ENCODE measurements around a stretch of chr22.

DNA sequence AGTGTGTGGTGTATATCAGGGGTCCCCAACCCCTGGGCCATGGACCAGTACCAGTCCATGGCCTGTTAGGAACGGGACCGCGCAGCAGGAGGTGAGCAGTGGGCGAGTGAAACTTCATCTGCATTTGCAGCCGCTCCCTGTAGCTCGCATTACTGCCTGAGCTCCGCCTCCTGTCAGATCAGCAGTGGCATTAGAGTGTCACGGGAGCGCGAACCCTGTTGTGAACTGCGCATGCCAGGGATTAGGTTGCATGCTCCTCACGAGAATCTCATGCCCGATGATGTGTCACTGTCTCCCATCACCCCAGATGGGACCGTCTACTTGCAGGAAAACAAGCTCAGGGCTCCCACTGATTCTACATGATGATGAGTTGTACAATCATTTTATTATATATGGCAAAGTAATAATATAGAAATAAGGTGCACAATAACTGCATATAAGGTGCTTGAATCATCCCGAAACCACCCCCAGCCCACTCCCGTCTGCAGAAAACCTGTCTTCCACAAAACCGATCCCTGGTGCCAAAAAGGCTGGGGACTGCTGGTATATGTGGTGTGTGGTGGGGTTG lies 6.0 kb downstream of the UPK3A start:
- RRBS: no CpG with 5 or more reads among the region's 17 CpGs

GRCh38 chr22:45308682-45309150 lies 1.0 kb upstream of the FAM118A start:
- RRBS: no CpG with 5 or more reads among the region's 11 CpGs

GRCh38 chr22:45330790-45330989 lies 21.0 kb downstream of the FAM118A start:
- RRBS: no CpG with 5 or more reads among the region's 7 CpGs

DNA sequence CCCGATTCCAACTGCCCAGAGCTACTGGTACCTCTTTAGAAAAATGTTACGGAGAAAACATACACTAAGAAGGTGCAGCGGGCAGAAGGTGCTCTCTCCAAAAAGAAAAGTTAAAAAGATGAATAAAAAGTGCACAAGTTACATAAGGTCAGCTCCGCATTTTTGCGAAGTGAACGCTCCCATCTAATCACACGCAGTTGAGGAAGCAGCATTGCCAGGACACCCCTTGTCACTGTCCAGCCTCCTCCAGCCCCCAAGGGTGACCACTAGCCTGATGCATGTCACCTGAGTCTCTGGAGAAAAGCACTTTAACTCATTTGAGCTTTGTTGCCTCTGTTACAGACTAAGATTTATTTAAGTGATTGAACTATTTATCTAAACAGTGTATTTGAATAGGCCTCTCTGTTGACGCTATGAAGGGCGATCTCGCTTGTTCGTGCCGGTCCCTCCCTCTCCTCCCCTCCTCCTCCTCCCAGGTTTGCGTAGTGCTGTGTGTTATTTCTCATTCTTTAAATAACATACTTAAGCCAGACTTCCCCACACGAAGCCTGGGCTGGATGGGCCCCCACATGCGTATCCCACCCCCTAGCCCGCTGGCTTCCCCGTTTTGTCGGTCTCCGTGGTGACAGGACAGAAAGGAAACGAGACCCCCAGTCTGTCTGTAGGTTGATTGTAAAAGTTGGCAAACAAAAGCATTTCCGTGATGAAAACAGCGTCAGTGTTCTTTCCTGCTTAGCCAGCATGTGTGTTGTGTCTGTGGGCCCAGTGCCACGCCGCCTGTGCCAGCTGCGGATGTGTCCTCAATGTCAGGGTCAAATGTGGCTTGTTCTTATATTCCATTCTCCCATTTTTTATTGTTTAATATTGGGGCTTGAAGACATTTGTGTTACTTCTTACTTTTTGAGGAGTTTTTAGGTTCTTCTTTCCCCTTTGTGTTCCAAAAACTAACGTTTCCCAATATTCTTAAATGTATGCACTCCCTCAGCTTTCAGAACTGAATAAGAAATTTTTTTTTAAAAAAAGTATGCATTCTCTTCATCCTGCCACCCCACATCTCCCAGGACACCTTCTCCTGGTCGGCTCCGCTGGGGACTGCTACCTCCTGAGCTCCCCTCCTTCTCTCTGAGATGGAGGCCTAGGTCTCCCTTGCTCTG lies 27.2 kb downstream of the FAM118A start:
- RRBS: no CpG with 5 or more reads among the region's 28 CpGs

DNA sequence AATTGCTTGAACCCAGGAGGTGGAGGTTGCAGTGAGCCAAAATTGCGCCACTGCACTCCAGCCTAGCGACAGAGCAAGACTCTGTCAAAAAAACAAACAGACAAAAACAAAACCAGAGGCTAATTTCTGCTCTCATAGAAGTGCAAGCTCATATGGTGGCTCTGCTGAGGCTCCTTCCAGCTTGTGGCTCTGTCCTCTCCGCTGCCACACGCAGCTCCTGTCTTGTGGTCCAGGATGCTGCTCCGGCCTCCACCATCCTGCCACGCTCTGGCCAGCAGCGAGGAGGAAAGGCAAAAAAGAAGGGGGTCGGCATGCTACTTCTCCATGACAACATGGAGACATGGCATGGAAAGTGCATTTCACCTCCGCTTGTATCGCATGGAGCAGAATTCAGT lies 19.7 kb downstream of the RIBC2 start:
- RRBS: no CpG with 5 or more reads among the region's 10 CpGs

- RRBS: no CpG with 5 or more reads among the region's 7 CpGs
Measured at GRCh38 chr22:45469492-45470274, 33.0 kb upstream of the FBLN1 start.

GRCh38 chr22:45499612-45500228 lies 3.0 kb upstream of the FBLN1 start:
- RRBS: no CpG with 5 or more reads among the region's 8 CpGs

DNA sequence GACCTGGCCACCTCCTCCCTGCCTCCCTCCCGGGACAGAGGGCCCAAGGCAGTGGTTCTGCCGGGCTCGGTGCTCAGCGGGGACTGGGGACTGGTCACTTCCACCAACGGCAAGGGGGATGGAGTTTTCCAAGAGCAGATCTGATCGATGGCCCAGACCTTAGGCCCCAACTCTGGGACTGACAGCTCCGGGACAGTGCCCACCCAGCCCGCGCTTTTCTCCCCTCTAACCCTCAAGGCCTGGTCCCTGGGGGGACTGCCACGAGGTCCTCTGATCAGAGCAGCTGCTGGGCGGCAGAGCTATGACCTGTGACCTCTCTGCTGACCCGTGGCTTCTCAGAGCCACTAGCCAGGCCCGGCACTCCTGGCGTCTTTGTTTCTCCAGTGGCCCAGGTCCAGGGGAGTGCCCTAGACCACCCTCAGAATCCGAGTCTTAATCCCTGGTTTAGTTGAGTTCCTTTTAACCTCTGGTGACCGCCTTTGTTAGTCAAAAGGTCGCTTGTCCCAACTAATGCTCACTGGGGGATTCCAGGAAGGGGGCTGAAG lies 1.1 kb downstream of the FBLN1 start:
- RRBS: no CpG with 5 or more reads among the region's 17 CpGs

GRCh38 chr22:45533593-45534096 lies 31.0 kb downstream of the FBLN1 start:
- RRBS: no CpG with 5 or more reads among the region's 22 CpGs

- RRBS: no CpG with 5 or more reads among the region's 9 CpGs
Measured at GRCh38 chr22:45535160-45535496, 32.4 kb downstream of the FBLN1 start.

DNA sequence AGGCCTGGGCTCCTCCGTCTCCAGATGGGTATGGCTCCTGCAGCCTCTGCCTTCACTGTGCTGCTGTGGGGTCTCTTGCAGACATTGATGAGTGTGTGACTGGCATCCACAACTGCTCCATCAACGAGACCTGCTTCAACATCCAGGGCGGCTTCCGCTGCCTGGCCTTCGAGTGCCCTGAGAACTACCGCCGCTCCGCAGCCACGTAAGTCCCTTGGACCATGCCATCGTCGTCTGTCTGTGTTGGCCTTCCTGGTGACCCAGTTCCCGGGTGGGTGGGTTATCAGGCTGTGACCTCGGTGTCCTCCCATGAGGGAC lies 47.7 kb downstream of the FBLN1 start:
- RRBS: no CpG with 5 or more reads among the region's 13 CpGs

- RRBS: no CpG with 5 or more reads among the region's 2 CpGs
Measured at GRCh38 chr22:45576581-45576749, 73.8 kb downstream of the FBLN1 start.

DNA sequence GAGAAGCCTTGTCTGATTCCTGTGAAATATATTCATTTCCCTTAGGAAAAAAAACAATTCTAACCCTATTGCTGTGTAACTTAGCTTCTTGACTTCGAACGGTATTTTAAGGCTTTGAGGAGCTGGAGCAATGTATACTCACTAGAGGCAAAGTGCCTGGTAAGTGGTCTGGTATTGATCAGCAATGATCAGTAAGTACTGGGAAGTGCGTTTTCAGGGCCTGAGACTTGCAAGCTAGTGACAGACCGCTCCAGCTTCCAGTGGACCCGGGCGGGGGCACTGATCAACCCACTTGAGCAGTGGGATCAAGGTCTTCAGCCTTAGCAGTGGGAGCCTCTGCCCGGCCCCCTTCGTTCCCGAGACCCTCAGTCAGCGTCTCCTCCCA lies 656 bp upstream of the ATXN10 start:
- RRBS: 34% methylated on average over 3 of the region's 10 CpGs

DNA sequence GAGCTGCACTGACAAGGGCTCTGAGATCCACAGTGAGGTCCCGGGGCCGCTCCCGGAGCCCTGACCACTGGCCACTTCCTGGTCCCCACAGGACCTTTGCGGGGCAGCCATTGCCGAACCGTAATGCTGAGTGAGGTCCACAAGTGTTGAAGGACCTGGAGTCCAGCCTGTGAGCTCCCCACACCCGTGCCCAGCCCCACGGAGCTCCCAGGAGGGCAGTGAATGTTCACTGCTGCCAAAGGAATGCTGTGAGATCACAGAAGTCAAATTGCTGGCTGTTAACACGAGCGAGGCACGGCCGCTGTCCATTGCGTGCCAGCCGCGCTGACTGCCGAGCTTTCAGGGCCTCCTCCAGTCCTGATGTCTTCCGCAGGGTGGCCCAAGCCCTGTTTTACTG lies 70.9 kb downstream of the WNT7B start:
- RRBS: no CpG with 5 or more reads among the region's 17 CpGs

DNA sequence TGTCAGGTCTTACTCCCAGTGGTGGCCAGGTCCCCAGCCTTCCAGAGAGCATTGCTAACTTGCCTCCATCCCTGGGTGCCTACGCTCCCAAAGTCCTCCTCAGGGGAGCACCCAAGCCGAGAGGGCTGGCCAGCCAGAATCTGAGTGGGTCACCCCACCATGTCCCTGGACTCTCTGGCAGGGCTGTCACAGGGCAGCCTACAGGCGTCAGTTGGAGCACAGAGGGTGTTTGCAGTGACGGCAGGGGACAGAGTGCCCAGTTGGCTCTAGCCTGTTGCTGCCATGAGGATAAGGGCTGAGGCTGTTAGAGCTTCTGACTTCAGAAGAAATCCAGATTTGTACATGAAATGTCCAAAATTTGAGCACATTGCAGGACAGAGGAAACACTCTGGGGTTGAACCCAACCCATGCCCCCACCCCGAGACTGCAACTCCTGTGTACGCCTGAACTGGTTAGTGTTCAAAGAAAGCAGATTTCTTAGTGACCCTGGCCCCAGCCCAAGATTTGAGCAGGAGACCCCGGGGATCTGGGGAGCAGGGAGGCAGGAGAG lies 69.1 kb upstream of the WNT7B start:
- RRBS: no CpG with 5 or more reads among the region's 7 CpGs

DNA sequence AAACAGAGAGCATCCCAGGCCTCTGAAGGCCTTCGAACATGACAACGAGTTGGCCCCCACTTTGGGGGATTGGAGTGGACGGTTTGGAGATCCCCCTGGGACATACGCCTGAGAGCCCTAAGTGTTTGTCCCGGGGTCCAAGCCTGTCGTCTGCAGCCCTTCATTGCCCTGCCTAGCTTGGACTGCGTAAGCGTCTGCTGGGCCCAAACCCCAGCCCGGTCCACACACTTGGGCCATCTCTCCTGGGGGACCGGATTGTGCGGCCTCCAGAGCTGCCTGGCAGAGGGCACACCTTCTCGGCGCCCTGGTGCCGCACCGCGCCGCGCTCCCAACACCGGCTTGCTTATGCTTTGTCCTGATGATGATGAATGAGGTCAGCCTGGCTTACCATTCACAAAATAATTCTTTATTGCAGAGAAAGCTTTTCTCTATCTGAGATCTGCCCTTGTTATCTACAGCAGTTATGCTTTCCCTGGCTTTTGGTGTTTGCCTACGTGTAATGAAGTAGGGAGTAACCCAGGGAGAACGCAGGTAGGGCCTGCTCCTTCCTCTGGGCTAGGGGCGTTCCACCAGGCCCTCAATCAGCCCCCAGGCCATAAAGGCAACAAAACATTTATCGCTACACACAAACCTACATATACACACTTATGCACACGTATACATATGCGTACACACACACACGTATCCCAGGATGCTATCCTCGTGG lies 85.9 kb upstream of the PPARA start:
- RRBS: 97% methylated on average over 13 of the region's 27 CpGs

DNA sequence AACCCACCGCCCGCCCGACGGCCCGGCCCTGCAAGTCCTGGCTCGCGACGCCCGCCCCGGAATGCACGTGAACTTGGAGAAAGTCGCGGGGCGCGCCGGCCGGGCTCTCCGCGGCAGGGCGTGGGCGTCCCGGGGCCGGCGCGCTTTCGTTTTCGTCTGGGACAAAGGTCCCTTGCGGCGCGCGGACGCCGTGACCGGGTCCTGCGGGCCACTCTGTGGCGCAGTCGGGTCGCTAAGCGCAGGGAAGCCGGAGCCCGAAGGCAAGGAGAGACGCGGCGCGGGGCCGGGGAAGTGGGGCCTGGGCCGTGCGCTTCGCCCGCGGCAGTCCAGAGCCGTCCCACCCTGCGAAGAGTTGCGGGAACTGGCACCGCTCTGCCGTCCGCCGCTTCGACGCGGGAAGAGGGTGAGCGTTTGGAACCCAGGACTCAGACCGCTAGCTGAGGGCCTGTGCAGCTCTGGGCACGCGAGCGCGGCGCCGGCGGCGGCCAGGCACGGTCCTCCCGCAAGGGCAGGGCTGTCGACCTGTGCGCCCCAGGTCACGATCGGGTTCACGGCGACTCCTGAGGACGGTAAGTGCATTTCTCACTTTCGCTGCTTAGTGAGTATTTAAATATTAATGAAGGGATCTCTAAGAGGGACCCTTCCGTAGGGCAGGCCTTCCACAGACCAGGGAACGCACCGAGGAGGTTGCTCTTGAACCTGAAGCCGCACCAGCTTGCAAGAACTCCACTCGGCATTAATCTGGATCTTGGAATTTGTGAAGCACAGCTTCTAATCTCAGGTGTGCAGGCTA lies 78.0 kb upstream of the PPARA start:
- RRBS: 3% methylated on average over 36 of the region's 86 CpGs

DNA sequence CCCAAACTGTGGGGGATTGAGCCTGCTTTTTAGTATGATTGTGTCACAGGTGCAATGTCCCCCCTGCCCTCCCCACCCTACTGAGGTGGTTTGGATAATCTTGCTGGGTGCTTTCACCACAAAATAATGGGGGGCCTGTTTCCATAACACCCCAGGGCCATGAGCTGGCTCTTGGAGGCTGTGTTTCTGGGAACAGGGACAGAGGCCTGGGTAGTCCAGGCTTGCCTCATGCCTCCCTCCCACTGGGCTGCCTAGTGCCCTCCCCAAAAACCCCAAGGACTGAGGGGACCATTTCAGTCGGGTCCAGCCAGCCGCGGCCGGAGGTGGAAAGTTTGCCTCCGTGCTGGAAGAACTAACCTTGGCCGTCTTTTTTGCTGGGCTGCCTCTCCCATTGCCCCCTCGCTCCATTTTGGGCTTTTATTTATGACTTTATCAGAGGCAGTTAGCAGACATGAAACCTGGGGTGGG lies 76.8 kb upstream of the PPARA start:
- RRBS: no CpG with 5 or more reads among the region's 7 CpGs

DNA sequence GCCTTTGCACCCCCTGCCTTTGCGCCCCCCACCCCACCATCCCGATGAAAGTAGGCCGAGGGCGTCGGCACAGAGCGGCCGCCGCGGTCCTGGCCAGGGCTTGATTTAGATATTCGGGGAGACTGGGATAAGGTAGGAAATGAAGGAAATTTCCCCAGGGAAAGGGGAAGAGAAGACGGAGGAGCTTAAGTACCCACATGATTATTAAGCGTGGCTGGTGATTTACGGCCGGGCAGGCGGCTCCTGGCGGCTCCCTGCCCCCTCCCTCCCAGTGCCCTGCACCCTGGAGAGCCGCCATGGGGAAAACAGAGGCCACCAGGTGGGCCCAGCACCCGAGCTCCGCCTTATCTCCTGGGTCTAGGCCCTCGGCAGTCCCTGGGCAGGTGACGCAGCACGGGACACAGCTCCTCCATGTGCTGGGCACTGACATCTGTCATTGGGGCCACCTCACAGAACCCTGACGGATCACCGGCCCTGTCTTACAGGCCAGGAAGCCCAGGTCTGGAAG lies 60.4 kb upstream of the PPARA start:
- RRBS: 100% methylated on average over 1 of the region's 24 CpGs

- RRBS: no CpG with 5 or more reads among the region's 33 CpGs
Measured at GRCh38 chr22:46116219-46116958, 33.9 kb upstream of the PPARA start.

All from mononuclear cell (primary cell).